HTR-8/SVneo (cell line): ENCODE measurements around a stretch of chr6.

DNA sequence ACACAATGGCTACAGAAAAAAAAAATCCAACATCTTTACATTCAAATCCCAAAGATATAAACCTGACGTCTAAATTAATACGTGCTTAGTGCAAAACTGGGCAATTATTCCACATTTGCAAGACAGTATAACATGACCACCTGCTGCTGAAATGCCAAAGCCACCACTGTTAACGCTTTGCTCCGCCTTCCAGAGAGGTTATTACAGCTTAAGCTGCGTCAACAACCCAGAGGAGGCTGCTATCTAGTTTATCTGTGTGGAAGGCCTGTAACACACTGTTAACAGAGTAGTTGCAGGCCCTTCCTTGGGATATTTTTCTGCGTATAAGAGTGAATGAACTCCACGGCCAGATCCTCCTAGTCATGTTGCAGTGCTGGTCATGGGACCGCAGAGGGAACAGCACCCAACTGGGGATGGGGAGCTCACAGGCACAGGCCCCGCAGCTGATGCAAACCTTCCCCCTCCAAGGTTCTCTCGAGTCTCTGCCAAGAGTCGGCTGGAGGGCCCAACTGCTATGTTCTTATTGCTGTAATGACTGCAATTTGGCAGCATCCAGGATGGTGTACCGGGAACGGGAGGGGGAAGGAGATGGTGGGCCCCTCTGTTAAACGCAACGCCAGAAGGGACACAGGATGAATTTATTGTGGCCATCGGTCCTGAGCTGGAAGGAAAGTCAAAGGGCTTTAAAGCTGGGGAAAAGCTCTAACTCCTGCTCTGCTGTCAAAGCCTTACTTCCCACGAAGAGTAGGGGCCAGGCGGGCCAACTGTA, 998 bp upstream of the NCOA7 start:
- RRBS: no CpG with 5 or more reads among the region's 18 CpGs

DNA sequence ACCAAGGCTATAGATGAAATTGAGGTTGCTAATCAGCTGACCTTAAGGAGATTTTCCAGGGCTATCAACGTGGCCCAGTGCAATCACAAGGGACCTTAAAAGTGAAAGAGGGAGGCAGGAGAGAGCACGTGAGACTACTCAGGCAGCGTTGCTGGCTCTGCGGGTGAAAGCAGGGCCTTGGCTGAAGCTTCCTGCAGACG, 78.7 kb downstream of the NCOA7 start:
- RRBS: no CpG with 5 or more reads among the region's 5 CpGs

GRCh38 chr6:125915066-125915581, 41.4 kb upstream of the HINT3 start:
- RRBS: no CpG with 5 or more reads among the region's 6 CpGs

DNA sequence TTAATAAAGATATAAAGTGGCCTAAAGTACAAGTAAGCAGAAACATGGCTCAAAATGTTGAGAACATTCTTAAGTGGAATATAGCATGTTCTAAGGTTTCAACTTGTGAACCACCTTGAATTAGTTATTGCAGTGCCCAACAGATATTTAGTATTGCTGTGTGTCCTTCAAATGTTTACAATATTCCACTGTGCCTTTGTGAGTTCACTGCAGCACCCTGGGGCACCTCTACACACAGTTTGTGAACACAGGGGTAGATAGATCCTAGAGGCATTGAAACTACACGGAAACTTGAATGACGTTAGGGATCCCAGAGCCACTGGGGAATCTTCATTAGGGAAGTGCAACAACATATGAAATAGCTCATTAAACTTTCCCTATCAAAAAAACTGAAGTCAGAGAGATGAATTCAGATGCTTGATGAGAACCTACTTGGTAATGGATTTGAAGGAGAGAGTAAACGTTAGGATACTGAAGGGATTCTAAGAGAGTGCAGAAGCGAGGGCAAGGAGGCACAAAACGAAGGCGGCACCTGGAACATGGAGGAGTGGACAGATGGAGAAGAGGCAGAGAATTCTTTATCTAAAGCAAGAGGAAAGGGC, 363.4 kb downstream of the LAMA2 start:
- RRBS: no CpG with 5 or more reads among the region's 6 CpGs

- RRBS: no CpG with 5 or more reads among the region's 4 CpGs
Observed at GRCh38 chr6:129514182-129514720, 195.7 kb downstream of the ARHGAP18 start.

- RRBS: no CpG with 5 or more reads among the region's 5 CpGs
Observed at GRCh38 chr6:129687810-129688269, 22.1 kb downstream of the ARHGAP18 start.

GRCh38 chr6:130018744-130019284, 433 bp downstream of the L3MBTL3 start:
- RRBS: 1% methylated on average over 17 of the region's 44 CpGs

DNA sequence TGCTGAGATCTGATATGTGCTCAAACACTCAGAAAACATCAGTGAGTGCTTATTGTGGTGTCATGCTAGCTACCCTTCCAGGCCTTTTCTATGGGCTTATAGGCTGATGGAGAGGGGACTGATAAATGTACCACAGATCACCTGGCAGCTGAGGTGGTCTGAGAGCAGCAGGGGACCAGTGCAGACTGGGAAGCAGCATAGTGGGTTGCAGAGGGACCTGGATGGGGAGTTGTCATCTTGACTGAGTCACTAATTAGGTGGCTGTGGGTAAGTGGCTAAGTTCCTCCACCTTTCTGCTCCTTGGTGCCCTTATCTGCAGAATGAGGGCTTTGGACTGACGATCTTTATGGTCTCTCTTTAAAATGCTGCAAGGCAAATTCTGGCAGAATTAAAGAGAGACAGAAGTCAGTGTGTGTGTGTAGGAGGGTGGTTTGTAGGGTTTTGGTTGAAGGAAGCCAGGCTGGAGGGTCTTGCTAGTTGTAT, 2.8 kb downstream of the TMEM200A start:
- RRBS: no CpG with 5 or more reads among the region's 1 CpG

GRCh38 chr6:130671447-130672022, 155.7 kb upstream of the SMLR1 start:
- RRBS: no CpG with 5 or more reads among the region's 14 CpGs

DNA sequence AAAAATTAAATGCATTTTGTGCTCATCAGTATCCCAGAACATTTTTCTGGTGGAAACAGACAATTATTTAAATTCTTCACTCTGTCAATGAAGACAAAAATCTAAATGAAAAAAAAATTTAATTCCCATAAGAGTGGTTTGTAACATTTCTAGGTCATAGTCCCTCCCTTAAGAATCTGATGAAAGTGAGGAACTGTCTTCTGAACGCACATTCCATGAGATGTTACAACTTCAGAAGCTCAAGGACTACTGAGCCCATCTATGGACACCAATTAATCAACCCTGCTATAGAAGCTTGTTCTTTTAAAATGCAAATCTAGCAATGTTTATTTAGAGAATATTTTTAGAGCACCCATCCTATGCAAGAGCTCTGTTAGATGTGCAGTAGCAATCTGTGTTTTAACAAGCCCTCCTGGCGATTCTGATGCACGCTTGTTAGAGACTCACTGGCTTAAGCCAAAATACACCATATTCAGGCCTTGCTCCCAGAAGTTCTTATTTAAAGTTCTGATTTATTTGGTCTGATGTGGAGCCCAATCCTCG, 21.2 kb upstream of the ARG1 start:
- RRBS: no CpG with 5 or more reads among the region's 4 CpGs

DNA sequence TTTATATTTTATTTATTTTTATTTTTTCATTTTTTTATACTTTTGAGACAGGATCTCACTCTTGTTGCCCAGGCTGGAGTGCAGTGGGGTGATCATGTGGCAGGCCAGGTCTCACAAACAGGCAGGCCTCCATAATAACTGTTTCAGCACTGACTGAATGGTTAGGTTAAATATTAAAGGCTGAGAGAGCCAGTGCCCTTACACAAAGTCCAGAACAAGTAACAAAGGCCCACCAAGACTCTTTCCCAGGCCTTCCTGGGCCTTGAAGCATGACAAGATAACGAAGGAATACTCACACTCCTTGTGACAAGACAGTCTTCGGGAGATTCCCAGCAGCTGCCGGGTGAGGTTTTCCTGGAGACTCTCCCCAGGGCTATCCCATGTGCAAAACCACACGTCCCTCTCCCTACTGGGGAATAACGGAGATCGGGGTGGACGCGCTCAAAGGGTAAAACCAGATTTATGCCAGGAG, 1.7 kb upstream of the ENPP3 start:
- RRBS: no CpG with 5 or more reads among the region's 8 CpGs

- RRBS: no CpG with 5 or more reads among the region's 3 CpGs
Observed at GRCh38 chr6:131947460-131948070, 3.6 kb downstream of the CCN2 start.

DNA sequence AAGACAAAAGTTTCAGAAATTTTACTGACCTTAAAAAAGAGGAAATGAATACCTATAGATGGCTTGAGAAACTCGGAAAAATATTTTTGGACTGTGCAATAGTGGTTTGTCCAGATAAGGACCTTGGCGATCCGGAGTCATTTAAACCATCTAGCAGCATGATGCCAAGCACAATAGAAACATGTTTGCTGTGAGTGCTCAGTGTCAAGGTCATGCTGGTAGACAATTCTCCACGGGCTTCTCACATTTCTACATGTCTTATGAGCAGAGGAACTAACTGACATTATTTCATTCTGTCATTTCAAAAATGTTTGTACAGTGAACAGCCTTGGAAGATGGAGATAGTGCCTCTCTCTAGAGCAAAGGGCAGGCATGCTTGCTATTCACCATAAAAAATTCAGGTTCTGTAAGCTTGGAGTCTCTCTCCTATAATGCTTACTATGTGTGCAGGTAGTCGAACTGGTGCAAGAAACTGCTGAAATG, 25.4 kb upstream of the CCN2 start:
- RRBS: no CpG with 5 or more reads among the region's 5 CpGs

- RRBS: no CpG with 5 or more reads among the region's 9 CpGs
Observed at GRCh38 chr6:132135305-132135932, 184.2 kb upstream of the CCN2 start.

DNA sequence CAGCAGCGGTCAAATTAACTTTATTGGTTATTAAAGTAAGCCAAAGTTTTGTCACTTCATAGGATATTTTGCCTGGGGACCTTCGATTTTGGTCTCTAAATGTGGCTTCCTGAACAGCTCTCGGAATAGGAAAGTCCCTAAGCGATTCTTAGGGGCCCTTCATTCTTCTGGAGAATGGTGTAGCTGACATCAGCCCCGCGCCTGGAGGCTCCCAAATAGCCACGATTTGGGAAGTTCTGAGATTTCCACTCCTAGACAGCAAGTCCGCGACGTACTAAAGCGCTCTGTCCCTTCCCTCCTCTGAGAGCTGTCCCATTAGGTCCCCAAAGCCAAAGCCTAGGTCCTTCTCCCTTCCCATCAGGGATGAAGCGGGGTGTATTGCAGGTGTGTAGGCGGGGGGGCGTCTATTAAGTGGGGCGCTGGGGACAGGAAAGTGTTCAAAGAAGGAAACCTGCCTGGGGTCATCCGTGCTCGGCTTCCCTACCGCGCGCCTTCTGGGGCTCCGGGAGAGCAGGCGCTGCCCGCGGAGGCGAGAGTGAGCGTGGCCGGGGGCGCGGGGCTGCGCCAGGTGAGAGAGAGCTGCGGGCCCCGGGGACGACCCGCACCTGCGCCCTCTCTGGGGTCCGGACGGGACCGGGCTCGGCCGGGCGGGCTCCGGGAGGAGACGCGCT, 651 bp downstream of the MOXD1 start:
- RRBS: 3% methylated on average over 15 of the region's 44 CpGs

DNA sequence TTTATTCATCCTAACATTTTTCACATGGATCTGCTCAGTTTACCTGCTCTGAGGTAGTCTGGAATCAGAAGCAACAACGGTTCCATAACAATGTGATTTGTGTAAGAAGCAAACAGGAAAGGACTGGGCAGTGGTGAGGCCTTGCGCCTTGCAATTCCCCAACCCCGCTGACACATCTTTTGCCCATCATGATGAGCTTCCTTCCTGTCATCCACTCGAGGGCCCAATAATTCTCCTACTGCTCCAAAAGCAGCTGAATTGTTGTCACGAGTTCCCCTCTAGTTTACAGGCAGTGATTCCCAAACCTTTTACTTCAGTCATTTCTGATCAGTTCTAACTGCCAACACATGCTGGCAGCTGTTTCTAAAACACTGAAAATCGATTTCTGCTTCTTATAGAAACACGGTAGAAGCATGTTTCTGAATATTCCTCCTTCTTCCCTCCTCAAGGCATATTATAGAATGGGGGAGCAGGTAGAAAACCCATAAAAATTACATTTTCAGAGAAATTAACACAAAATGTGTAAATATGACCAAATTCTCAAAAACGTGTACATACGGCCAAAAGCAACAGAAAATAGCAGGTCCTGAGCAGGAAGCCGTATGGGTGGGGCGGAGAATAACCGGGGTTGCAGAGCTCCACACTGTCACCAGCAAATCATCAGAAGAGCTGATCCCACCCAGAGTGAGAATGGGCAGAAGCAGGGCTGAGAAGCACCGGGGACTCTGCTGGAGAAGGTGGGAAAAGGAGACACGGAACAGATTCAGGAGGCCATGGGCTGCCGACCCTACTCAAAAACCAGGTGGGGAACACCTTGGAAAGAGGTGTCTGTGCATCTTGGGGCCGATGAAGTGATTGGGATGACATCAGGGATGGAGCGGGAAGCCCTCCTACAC, 22.6 kb downstream of the STX7 start:
- RRBS: 94% methylated on average over 2 of the region's 17 CpGs

- RRBS: no CpG with 5 or more reads among the region's 2 CpGs
Observed at GRCh38 chr6:132511832-132512208, 1.1 kb downstream of the STX7 start.

DNA sequence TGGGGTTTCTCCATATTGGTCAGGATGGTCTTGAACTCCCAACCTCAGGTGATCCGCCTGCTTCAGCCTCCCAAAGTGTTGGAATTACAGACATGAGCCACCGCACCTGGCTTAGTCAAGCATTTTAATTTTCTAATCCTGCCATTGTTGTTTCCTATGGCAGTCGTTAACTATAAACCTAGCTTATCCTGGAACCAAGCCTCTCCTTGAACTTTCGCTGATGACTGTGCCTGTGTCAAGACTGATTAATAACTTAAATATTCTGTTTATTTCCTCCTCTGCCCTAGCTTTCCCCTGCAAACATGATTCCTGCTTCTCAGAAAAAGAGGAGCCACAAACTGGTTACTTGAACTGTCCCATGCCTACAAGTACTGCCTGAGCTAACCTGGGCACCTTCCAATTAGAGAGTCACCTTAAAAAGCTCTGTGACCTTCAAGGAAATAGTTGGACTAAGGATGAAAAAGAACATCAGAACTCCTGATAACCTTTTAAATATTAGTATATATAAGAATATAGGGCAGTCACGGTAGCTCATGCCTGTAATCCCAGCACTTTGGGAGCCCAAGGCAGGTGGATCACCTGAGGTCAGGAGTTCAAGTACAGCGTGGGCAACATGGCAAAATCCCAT, 1.4 kb downstream of the VNN1 start:
- RRBS: no CpG with 5 or more reads among the region's 6 CpGs